Trachea (tissue), 1 donor: Measurements from ENCODE around the genes CHRNA10, OR52K2, OR51Q1, OR52B6, TRIM34, OR52E5 and OR56A5.

DNA sequence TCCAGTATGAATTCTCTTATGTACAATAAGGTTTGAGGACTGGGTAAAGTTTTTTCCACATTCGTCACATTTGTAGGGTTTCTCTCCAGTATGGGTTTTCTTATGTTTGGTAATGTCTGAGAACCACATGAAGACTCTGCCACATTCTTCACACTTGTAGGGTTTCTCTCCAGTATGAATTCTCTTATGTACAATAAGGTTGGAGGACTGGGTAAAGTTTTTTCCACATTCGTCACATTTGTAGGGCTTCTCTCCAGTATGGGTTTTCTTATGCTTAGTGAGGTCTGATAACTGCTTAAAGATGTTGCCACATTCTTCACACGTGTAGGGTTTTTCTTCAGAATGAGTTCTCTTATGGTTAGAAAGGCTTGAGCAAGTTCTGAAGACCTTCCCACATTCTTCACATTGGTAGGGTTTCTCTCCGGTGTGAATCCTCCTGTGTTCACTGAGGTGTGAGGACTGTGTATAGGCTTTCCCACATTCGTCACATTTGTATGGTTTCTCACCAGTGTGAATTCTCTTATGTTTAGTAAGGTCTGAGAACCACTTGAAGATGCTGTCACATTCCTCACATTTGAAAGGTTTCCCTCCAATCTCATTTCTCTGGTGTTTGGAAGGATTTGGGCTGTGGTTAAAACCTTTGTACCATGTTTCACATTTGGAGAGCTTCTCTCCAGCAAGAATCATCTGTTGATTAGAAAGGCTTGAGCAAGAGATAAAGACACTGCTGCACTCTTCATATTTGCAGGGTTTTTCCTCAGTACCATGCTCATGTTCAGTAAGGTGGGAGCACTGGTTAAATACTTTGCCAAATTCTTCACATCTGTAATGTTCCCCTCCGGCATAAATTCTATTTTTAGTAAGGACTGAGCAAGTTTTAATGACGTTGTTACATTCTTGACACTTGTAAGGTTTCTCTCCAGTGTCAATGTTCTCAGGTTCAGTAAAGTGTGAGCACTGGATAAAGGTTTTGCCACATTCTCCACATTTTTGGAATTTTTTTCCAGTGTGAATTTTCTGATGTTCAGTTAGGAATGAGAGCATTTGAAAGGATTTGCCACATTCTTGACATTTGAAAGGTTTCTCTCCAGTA is 19.4 kb downstream of the ZNF195 start:
- PRO-cap = no peak

- PRO-cap = bidirectional peak, plus-strand start at chr11:3422774, minus-strand start at chr11:3422496
These were observed 43.2 kb upstream of the ZNF195 start for GRCh38 chr11:3422119-3422558.

DNA sequence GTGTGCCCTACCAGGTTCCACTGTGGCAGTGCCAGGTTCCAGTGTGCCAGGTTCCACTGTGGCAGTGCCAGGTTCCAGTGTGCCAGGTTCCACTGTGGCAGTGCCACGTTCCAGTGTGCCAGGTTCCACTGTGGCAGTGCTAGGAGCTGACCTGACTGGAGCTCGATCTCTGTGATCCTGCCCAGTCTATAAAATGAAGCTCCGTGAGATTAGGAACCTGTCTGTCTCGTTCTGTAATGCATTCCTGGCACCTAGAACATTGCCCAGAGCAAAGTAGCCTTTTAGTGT is 36.1 kb downstream of the ART5 start:
- PRO-cap = no peak

- PRO-cap = no peak
These were observed at the start of gene CHRNA10 for GRCh38 chr11:3671160-3671535. CHRNA10 (minus strand) TSS chr11:3671384.

- PRO-cap = no peak
These were observed 25.7 kb downstream of the NUP98 start for GRCh38 chr11:3771574-3772046.

DNA sequence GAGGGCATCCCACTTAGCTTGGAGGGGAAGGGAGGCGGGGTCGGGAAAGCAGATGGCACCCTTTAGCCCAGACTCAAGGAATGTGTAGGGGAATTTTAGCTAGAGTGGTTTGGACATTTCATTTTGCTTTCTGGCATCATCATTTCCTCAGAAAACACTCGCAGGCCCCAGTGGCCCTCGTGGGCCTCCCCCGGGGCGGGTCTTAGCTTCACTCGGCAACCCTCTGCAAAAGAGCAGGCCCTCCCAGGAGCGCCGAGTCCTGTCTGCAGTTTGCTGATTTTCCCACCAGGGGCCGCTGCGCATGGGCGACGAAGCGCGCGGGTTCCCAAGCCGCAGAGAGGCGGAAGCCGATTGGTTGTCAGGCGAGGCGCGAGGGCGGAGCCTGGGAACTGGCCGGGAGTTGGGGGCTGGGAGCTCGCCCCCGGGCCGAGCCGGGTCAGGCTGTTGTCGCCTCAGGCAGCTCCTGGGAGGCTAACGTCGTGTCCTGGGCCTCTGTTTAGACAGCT is 646 bp upstream of the STIM1 start:
- PRO-cap = bidirectional peak, plus-strand start at position 399 of the sequence, minus-strand start at position 261 of the sequence

DNA sequence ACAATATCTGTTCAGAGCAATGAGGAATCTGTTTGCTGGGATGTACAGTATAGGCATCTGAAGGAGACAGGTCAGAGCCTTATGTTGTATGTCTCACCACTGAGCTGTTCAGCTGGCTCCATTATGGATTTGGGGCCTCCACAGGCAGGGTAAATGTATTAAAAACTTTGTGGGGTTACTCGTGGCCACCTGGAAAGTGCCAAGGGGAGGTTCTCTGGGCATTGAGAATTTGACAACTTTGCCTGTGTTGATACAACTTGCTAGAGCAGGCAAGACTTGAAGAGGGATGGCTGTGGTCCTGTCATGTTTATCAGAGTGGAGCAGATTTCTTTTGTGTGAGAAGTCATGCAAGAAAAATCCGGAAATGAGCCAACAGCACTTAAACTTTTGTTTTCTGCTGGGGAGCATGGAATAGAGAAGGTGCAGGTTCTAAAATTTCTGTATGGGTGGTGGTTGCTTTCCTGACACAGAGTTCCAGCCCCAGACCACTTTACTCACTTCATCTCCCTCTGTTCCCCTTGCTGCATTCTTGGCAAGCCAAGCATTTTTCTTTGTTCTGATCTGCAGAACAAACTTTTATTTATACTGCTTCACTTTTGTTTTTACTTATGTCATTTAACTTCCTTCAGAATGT is 10.3 kb downstream of the STIM1 start:
- PRO-cap = no peak

GRCh38 chr11:3866252-3866634 is 10.8 kb downstream of the STIM1 start:
- PRO-cap = no peak

GRCh38 chr11:3879852-3880564 is 24.5 kb downstream of the STIM1 start:
- PRO-cap = no peak

DNA sequence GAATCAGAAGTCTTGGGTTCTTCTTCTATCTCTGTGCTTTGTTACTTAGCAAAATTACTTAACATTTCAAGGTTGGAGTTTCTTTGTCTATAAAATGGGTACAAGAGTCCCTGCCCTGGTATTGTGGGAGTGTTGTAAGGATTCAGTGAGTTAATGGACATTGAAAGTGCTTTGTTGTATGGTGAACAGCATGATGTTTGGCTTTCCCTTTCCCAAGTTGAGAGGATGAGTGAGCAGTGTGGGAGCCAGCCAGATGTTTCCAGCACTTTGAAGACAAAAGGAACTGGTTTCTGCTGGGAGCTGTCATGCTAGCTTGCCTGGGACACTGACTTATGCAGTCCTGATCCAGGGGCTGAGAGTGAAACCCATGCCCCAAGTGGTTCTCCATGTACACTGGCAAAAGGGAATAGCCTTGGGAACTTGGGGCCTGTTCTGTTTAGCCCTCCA is 28.7 kb downstream of the STIM1 start:
- PRO-cap = no peak

DNA sequence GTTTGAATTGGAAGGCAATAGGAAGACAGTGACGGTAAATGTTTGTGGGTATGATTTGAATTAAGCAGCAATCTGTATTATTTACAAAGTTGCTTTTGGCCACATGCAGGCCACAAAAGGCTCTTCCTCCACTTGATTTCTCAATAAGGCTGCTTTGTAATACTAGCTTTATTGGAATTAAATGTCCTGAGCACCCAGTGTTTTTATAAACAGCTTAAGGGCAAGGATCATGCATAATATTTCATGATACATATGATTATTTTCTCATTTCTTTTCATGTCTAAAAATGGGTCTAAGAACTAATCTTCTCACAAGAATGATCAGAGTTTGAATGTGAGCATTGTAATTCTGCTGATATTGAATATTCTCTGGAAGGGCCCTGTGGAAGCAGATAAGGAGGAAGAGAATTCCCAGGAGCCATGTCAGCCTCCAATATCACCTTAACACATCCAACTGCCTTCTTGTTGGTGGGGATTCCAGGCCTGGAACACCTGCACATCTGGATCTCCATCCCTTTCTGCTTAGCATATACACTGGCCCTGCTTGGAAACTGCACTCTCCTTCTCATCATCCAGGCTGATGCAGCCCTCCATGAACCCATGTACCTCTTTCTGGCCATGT is at the start of gene OR52K2:
TSS of gene OR52K2 (plus strand) at position 375 of the 621 bp plus-strand sequence.
- PRO-cap = no peak

- PRO-cap = no peak
These were observed 535 bp downstream of the OR51E1 start for GRCh38 chr11:4644355-4644679.

- PRO-cap = no peak
These were observed 2.5 kb downstream of the HBG1 start for GRCh38 chr11:5246704-5247916.

DNA sequence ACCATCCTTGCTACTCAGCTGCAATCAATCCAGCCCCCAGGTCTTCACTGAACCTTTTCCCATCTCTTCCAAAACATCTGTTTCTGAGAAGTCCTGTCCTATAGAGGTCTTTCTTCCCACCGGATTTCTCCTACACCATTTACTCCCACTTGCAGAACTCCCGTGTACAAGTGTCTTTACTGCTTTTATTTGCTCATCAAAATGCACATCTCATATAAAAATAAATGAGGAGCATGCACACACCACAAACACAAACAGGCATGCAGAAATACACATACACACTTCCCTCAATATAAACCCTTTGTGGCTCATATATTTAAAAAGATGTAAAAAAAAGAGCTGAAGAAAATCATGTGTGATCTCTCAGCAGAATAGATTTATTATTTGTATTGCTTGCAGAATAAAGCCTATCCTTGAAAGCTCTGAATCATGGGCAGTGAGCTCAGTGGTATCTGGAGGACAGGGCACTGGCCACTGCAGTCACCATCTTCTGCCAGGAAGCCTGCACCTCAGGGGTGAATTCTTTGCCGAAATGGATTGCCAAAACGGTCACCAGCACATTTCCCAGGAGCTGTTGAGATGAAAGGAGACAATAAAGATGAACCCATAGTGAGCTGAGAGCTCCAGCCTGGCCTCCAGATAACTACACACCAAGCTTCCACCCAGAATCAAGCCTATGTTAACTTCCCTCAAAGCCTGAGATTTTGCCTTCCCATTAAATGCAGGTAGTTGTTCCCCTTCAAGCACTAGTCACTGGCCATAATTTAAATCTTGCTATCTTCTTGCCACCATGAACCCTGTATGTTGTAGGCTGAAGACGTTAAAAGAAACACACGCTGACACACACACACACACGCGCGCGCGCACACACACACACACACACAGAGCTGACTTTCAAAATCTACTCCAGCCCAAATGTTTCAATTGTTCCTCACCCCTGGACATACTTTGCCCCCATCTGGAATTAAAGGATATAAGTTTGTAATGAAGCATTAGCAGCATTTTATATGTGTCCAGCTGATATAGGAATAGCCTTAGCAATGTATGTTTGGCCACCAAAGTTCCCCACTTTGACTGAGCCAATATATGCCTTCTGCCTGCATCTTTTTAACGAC is 1.4 kb downstream of the HBG1 start:
- PRO-cap = no peak

DNA sequence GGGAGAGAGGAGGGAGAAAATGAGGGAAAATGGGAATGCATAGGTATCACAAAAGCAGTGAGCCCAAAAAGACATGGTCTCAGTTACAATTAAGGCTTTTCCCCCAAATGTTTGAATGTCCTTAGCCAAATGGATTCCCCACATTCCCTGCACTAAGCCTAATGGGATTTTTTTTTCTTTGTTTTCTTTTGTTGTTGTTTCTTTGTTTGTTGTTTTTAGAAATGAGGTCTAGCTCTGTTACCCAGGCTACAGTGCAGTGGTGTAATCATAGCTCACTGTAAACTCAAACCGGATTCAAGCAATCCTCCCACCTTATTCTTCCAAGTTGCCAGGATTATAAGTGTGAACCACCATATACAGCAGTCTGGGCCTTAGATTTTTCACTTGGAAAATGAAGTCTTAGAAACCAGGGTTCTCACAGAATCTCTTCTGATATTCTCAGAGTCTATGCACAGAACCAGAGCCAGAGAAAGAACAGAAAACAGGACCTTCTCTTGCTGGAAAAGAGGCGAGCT is 420 bp downstream of the OR51M1 start:
- PRO-cap = no peak

DNA sequence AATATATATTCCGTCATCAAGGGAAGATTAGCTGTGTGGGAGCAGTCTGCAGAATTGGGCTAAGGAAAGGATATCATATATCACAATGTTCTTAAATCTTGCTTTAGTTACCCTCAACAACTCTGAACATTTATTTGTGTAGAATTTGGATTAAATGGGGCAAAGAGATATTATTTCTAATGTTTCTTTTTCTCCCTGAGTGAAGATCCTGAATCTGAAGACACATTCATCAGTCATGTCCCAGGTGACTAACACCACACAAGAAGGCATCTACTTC is at the start of gene OR51Q1:
TSS of gene OR51Q1 (plus strand) at position 146 of the 277 bp plus-strand sequence.
- PRO-cap = no peak

- PRO-cap = no peak
These were observed at the start of gene OR52B6 for GRCh38 chr11:5580539-5581164. OR52B6 (plus strand) TSS chr11:5580877.

GRCh38 chr11:5624580-5625322 is at the start of gene TRIM34:
TRIM34 (plus strand) TSS chr11:5625001.
- PRO-cap = bidirectional peak, plus-strand start at chr11:5625057, minus-strand start at chr11:5624896

DNA sequence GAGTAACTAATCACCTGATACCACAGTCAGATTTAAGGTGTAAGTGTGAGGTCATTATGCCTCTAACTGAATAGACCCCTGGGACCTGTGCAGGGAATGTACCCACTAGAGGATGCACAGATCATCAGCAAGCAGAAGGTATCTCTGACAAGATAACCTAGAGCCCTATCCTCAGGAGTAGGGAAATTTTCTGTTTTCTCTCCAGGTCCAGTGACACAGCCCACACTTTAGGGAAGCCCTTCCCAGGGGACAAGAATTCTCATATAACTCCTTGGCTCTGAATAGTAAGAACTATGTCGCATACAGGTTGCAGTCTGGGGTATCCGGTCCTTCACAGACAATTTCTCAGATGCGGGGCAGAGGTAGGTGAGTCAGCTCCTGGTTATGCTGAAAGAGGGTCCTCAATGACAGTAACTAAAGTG is at the start of gene OR52E5:
TSS of gene OR52E5 (plus strand) at position 300 of the 422 bp plus-strand sequence.
- PRO-cap = no peak

DNA sequence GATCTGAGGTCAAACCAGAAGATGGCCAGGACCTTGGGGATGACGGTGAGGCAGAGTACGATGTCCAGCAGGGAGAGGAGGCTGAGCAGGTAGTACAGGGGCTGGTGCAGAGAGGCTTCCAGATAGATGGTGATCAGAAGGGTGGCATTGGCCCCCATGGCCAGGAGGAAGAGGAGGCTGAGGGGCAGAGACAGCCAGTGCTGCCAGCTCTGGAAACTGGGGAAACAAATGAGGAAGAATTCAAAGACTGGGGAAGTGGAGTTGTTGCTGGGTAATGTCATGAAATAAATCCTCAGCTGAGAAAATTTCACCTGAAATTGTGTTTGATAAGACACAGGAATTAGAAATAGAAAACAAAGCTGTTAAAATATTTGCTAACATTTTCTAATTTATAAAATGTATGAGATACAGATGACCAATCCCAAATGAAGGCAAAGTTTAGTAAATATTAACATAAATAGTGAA is at the start of gene OR56A5:
TSS of gene OR56A5 (minus strand) at position 281 of the 465 bp plus-strand sequence.
- PRO-cap = no peak